Skeletal muscle cell (primary cell): ENCODE data around the genes CCDC171 and ACER2.

DNA sequence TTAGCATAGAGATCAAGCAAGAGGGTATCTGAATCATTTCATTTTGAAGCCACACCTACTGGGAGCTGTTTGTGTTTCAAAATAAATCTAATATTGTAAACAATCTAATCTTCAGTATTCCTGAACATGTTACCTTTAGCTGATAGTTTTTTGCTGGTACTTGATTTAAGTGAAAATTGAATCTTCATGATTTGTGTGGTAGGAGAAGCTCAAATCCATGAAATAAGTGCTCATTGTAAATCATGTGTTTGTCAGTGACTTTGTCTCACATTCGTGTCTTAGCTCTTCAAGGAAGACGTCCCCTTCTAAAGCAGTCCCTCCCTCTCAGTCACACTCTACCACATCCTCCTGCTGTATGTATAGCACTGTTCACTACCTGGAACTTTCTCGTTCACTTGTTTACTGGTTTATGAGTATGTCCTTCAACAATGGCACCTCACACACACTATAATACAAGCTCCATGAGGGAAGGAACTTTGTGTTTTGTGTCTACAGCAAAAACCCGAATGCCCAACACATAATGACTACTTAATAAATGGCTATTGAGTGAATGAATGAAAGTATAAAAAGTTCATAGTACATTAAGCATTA, 3.4 kb upstream of the TTC39B start:
- RRBS = no CpG with 5 or more reads among the region's 4 CpGs

GRCh38 chr9:15401386-15401882, 21.2 kb upstream of the SNAPC3 start:
- RRBS = no CpG with 5 or more reads among the region's 7 CpGs

GRCh38 chr9:15473933-15474487, 36.8 kb downstream of the PSIP1 start:
- RRBS = no CpG with 5 or more reads among the region's 2 CpGs

DNA sequence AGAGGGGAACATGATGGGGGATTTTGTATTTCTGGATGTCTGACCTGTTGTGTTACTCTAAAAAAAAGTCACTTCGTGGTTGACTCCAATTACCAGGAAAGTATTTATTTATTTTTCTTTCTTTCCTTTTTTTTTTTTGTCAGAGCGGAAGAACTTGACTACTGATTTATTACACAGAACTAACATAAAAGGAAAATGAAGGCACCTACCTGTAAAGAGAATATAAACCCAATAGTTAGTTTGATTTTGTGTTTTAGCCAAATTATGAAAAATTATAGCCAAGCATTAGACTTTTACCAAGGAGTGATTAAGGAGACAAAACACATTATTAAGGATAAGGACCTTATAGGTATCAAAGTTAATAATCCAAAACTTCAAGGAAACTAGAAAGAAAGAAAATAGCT, 20.3 kb upstream of the PSIP1 start:
- RRBS = no CpG with 5 or more reads among the region's 2 CpGs

- RRBS = under 1% methylated on average over 5 of the region's 77 CpGs
These were observed at the start of gene CCDC171 for GRCh38 chr9:15552693-15553856. Gene CCDC171, plus strand, starts transcription at chr9:15553043.

GRCh38 chr9:16321101-16322126, 549.1 kb downstream of the BNC2 start:
- RRBS = no CpG with 5 or more reads among the region's 10 CpGs

DNA sequence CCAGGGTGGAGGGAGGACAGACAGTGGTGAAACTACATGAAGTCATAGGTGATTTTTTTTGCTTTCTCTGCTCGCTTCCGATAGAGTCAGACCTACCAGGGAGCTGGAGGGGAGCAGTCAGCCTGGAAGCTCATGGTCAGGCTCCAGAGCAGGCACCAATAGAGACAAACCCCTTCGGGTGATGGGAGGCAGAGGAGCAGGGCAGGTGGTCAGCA, 538.1 kb downstream of the BNC2 start:
- RRBS = no CpG with 5 or more reads among the region's 3 CpGs

DNA sequence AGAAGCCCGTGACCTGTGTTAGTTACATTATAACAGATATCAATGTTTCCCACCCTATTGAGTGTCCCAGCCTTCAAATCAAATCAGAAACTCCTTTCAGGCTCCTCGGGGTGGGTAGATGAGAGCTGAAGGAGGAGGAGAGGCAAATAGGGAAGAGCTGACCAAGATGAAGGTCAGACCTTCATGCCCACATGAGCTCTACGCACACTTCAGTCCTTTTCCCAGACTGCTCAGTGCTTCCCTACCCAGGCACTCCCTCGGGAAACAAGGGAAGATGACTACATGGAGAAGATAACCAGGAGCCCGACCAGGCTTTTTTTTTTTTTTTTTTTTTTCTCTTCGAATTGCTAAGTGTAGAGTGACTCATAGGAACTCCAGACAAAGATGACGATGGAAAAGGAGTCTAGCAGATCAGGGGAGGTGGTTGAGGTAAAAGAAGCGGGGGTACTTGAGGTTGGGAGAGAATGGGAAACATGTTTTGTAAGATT, 526.2 kb downstream of the BNC2 start:
- RRBS = no CpG with 5 or more reads among the region's 8 CpGs

DNA sequence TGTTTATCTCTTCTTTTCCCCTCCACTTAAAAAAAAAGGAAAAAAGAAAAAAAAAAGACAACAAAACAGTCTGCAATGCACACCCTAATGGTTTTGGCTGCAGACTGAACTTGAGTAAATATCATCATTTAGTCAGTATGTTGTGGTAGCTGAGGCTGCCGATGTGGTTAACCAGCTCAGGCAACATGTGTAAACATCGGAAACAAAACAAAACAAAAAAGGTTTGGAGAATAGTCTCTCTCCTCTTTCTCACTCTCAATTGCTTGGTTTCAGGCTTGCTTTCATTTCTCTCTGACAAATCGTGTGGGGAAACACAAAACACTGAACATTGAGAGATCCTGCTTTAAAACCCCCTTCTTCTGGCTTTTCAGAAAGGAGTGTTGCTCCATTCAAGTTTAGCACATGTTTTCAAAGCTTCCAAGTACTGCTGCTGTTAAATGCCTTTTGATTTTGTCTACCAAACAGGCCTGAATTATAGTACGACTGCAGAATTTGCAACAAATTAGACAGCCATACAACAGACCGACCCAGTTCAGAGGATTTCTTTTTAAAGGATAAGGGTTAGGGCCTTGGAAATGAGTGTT, 453.3 kb downstream of the BNC2 start:
- RRBS = no CpG with 5 or more reads among the region's 5 CpGs

DNA sequence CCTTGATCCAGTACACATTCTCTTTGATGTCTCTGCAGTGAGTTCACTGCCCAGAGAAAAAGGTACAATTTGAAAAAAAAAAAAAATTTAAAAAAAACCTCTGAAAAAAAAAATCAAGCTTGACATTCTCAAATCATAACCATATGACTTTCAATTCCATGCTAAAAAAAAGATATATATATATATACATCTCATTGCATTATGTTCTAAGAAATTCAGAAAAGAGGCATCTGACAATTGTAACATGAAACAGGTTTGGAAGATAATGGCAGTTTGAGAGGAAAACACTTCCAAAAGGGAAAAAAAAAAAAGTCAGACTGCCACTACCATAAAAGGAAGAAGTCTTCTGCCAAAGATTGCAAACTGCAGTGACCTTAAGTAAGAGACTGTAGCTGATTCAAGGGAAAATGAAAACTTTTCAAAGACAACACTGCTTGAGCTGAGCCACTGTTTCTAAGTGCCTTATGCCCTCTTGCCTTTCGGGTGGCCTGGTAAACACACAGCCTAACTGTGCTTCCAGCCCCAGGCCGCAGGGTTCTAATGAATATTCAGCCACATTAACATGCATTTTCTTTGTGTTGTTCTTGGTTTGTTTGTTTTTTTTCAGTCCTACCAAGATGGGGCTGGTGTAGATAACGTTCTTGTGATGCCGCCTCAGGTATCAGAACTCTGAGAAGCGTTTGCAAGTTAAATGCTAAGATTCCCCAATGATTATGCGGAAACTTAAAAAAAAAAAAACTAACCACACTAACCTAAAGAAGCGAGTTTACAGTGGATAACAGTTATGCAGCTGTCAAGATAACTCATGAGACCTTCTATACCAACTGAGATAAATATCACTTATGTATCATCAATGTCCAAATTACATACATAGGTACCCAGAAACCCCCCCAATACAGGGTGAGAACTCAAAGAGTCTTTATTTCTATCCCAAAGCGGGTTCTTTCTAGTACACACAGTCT, 354.5 kb downstream of the BNC2 start:
- RRBS = no CpG with 5 or more reads among the region's 8 CpGs

DNA sequence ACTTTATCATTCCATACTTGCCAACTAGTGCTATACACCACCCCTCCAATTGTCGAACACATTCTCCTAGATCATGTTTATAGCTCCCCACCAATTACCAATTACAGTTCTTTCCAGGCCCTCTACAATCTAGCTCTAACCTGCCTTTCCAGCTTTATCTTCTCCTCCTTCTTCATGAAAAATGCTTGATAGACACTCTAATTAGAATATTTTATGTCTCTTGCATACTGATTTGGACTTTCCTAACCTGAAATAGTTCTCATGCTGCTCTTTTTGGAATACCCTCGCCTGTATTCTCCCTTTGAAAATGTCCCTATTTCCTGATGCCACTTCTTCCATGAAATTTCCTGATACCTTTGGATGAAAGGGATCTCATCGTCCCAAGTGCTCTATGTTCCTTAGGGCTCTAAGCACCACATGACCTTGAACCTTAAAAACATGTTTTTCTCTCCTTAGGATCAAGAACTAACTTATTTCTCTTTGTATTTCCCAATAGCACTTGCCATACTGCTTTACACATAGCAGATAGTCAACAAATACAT, 174.3 kb downstream of the BNC2 start:
- RRBS = no CpG with 5 or more reads among the region's 3 CpGs

GRCh38 chr9:16708882-16709503, 161.5 kb downstream of the BNC2 start:
- RRBS = no CpG with 5 or more reads among the region's 12 CpGs

- RRBS = no CpG with 5 or more reads among the region's 4 CpGs
These were observed 115.7 kb upstream of the BNC2 start for GRCh38 chr9:16986234-16986522.

DNA sequence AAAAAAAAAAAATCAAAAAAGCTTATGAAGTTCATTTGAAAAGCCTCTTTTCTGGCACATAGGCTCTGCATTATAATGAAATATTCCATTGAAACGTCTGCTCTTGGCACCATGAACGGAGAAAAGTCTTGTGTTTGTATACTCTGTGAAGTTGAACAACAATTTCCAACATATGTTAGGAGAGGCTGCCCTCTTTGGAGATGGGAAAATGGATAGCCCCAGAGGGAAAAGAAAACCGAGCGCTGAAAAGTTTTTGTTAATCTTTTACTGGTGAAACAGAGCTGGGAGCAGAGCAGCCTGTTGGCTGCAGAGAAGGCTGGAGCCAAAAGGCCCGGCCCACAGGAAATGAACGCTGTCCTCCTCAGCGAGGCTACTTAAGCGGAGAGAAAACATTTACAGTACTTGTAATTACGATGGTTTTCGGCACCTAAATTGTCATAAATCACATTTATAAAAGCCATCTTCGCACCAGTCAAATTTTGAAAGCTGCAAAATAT, 129.8 kb upstream of the CNTLN start:
- RRBS = no CpG with 5 or more reads among the region's 11 CpGs

DNA sequence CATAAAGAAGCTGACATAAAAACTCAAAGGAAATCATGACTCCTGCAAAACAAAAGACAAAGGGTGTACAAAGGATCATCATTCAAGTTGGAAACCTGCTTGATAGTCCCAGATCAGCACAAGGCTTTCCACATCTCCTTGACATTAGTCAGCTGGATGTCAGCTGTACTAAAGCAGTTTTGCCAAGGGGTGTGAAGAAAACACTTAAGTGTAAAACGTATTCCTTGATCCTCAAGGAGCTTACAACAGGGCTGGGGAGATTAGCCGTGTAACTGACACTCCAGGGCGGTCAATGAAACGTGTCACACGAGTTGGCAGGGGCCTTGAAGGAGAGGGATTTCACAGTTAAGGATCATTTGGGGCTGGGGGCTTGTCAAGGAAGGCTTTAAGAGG, 489 bp upstream of the CNTLN start:
- RRBS = no CpG with 5 or more reads among the region's 5 CpGs

DNA sequence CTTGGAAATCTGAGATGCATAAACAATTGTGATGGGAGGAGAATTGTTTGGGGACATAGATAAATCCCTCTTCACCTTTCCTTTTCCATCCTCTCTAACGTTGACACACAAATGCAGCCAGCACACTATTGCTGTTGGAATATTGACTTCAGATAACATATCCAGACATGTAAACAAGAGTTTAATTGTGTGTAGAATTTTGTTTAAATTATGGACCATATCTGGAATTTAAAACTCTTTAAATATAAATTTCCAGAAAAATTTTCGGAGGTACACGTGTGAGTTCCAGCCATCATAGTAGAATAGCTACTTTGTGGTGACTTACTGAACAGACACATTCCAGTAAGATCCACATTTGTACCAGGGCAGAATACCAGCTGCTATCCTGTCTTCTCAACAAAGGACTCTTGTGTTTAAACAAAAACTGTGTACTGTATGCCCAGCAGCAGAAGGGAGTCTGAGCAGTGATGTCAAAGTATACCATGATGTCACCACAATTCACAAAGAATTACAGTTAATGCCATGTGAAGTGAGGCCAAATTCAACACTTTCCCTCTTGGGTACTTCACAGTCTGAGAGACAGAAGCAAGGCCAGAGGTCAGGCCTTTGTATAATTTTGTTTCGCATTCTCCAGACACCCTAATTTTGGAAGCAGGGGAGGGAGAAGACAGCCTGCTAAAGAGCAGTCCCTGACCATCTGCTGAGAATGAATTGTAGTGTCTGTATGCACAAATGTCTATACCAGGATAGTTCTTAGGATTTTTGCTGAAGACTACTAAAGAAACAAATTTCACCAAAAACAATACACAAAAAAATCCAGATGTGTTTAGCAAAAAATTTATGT, 137.0 kb downstream of the ADAMTSL1 start:
- RRBS = no CpG with 5 or more reads among the region's 4 CpGs

- RRBS = no CpG with 5 or more reads among the region's 4 CpGs
These were observed 2.5 kb downstream of the PLIN2 start for GRCh38 chr9:19124567-19125321.

GRCh38 chr9:19223553-19224072, 6.9 kb upstream of the DENND4C start:
- RRBS = no CpG with 5 or more reads among the region's 8 CpGs

- RRBS = no CpG with 5 or more reads among the region's 1 CpG
These were observed 6.4 kb downstream of the RPS6 start for GRCh38 chr9:19373435-19374138.

- RRBS = 2% methylated on average over 15 of the region's 77 CpGs
These were observed at the start of gene ACER2 for GRCh38 chr9:19408610-19409666. Gene ACER2, plus strand, starts transcription at chr9:19409009.